LNCaP clone FGC (cell line): ENCODE data around the genes CCNDBP1, EPB42 and TGM5.

GRCh38 chr15:41928552-41929702 lies 35.1 kb upstream of the SPTBN5 start:
- RRBS, 2 experiments, result no CpG with 5 or more reads among the region's 16 CpGs

- RRBS, 2 experiments, result no CpG with 5 or more reads among the region's 10 CpGs
These were observed 37.6 kb downstream of the EHD4 start for GRCh38 chr15:41934580-41935356.

- RRBS, 2 experiments, result no CpG with 5 or more reads among the region's 17 CpGs
These were observed 31.9 kb downstream of the EHD4 start for GRCh38 chr15:41940383-41940946.

GRCh38 chr15:41971069-41971915 lies 1.1 kb downstream of the EHD4 start:
- RRBS, 2 experiments, result no CpG with 5 or more reads among the region's 17 CpGs

- RRBS, 2 experiments, result 33% methylated on average over 1 of the region's 6 CpGs; no CpG with 5 or more reads in 1 of the 2 experiments
These were observed 24.4 kb upstream of the PLA2G4E start for GRCh38 chr15:42045250-42045553.

DNA sequence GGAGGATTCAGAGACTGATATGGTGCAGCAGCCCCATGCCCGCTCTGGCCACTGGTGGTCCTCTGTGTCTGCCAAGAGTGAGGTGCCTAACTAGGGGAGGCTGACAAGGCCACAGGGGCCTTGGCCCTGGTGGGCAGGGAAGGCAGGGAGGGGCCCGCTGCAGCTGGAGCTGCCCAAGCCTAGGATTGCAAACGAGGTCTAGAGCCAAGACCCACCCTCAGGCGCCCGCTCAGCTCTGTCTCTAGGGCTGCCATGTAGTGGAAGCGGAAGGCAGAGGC lies 11.4 kb downstream of the PLA2G4D start:
- RRBS, 2 experiments, result no CpG with 5 or more reads among the region's 6 CpGs

GRCh38 chr15:42094644-42095217 lies 369 bp upstream of the PLA2G4D start:
- RRBS, 2 experiments, result no CpG with 5 or more reads among the region's 7 CpGs

DNA sequence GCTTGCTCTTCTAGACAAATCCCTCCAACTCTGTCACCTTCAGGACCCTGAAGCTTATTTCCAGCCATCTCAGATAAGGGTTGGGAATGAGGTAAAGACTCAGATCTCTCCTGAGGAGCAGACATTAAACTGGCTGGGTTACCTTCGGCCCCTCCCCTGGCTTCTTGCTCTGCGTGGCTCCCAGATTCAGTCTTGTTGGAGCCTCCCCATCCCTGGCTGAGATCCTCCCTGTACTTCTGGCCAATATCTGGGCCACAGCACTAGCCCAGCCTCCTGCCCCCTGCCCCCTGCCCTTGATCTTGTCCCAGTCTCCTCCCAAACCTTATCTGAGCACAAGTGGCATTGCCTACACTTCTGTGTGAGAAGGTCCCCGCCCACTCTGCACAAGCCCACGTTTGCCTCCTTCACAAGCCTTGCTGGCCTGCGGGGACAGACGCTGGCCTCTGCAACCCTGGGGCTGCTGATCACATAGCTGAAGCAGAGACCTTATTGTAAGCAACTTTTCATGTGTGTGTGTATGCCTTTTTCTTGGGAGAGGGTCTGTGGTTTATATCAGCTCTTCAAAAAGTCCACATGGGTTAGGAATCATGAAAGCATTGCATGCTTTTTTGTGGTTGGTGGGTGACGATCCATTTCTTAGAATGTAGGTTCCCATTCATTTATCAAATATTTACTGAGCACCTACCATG lies 16.8 kb downstream of the PLA2G4F start:
- RRBS, 2 experiments, result no CpG with 5 or more reads among the region's 7 CpGs

DNA sequence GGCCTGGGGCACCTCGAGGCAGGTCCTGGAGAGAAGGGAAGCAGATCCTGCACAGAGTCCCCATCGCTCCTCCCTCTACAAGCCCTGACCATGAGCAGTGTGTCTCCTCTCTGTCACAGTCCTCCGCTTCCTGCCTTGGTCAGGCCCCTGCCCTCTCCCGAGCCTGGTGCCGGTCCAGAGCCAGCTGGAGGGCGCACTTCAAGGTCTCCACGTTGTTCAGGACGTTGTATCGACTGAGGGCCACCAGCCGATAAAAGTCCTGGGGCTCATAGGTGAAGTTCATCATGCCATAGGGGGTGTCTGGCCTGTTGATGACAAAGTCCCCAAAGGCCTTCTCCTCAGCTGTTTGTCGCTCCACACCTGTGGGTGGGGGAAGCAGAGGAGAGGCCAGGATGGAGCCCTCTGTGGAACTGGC lies 14.6 kb downstream of the PLA2G4F start:
- RRBS, 2 experiments, result no CpG with 5 or more reads among the region's 11 CpGs

GRCh38 chr15:42408880-42409393 lies 49.6 kb downstream of the CAPN3 start:
- RRBS, 2 experiments, result no CpG with 5 or more reads among the region's 10 CpGs

GRCh38 chr15:42411603-42412444 lies 52.5 kb downstream of the CAPN3 start:
- RRBS, 2 experiments, result no CpG with 5 or more reads among the region's 9 CpGs

DNA sequence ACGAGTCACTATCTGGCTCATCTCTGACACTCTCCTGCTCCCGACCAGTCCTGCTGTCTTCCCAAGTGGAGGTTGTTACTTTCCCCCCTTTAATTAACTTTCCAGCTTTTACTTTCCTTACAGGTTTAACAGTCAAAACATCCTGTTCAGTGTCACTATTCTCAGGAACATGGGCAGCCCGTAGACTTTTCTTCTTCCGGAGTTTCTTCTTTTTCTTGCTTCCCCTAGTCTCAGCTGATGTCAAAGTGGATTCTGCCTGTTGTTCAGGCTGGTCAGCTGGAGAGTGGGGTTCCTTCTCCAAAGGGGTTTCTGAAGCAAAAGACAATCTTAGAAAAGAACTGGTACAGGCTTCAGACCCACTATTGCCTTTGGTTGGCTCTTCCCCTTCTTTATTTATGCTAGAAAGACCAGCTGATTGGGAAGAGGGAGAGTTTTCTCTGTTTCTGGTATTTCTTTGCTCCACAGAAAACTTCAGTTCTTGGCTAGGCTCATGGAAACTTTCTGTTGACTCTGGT lies 51.6 kb downstream of the ZNF106 start:
- RRBS, 2 experiments, result no CpG with 5 or more reads among the region's 4 CpGs

DNA sequence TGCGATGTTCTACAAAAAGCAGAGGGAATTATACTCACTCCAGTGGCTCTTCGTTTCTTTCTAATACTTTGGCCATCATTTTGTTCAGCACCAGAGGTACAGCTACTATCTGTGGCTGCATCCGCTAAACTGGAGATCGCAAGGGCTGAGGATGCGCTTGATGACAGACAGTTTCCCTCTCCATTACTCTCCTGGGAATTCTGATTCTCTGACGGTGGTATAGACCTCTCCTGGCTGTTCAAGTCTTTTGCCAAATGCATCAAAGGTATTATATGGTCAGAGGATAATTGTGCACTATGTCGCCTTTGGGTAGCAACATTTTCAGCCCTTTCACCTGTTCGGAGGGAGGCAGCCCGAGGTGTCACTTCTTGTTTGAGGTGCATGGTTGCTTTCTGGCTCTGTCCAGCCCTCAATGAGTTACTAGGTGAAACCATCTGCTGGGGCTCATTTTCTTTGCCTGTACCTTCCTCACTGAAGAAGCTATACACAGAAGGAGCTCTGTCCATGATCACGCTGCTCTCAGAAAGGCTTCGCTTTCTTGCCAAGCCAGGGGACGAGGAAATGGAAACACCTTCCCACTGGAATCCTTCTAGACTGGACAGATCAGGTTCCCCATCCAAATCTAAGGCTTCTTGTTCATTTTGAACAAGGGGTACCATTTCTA lies 42.8 kb downstream of the ZNF106 start:
- RRBS, 2 experiments, result no CpG with 5 or more reads among the region's 12 CpGs

DNA sequence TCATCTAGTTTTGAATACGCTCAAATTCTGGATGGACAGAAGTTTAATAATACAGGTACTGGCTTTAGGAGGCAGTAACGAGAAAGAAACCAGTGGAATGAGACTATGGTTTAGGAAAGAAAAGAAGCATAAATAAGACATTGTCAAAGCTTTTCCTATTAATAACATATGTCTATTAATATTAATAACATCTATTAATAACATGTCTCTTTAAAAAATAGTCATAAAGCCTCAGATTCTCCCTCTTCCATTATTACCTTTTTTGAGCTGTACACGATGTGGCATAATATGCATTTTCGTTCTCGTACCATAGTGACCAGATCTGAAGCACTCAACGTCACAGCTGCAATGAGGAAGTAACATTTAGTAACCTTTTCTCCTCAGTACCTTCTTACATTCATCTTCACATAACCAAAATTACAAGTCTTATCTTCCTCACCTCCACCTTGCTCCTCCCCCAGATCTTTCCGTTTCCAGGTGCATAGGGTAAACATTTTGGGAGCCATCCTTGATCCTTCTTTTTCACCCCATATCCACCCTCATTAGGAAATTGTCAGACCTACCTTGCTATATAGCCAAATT lies 18.9 kb downstream of the ZNF106 start:
- RRBS, 2 experiments, result no CpG with 5 or more reads among the region's 7 CpGs

GRCh38 chr15:42547727-42548678 lies 590 bp downstream of the LRRC57 start:
- RRBS, 2 experiments, result no CpG with 5 or more reads among the region's 44 CpGs

DNA sequence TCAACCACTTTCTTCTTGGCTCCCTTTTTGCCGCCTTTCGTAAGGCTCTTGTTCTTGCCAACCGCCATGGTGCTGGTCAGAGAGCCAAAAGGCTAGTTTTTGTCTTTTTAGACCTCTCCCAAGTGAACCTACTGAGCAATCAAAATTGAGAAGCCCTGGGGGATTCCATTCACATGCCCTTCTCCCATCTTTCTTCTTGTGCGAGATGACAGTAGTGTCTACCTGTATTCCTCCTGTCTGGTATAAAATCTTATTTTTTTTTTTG lies 10.5 kb upstream of the UBR1 start:
- RRBS, 2 experiments, result no CpG with 5 or more reads among the region's 4 CpGs

DNA sequence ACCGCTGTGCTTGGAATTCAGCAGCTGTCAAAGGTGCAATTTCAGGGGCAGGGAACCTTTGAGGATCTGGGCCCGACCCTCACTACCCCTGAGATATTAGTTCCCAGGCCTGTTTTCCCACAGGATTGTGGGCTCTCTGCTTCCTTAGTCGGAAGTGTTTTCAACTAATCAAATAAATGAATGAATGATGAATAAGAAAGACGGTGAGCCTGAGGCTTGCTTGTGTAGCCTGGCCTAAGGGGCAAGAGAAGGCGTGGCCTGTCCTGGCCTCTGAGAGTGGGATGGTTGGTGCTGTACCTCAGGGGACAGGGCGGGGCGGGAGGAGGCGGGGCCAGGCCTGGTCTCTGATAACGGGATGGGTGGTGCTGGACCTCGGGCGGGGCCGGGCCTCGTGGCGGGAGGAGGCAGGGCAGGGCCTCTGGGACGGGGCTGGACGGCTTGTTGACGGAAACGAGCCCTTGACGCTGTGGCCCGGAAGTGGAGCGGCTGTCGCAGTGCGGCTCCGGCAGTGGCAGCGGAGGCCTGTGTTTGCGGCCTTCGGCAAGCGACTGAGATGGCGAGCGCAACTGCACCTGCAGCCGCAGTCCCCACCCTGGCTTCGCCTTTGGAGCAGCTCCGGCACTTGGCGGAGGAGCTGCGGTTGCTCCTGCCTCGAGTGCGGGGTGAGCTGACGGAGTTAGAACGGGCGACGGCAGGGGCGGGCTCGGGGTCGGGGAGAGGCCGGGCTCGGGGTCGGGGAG lies at the start of gene CCNDBP1:
TSS of gene CCNDBP1 (plus strand) at position 458 of the 740 bp plus-strand sequence.
- RRBS, 2 experiments, result 1 to 2% methylated on average over 17 to 19 of the region's 47 CpGs

DNA sequence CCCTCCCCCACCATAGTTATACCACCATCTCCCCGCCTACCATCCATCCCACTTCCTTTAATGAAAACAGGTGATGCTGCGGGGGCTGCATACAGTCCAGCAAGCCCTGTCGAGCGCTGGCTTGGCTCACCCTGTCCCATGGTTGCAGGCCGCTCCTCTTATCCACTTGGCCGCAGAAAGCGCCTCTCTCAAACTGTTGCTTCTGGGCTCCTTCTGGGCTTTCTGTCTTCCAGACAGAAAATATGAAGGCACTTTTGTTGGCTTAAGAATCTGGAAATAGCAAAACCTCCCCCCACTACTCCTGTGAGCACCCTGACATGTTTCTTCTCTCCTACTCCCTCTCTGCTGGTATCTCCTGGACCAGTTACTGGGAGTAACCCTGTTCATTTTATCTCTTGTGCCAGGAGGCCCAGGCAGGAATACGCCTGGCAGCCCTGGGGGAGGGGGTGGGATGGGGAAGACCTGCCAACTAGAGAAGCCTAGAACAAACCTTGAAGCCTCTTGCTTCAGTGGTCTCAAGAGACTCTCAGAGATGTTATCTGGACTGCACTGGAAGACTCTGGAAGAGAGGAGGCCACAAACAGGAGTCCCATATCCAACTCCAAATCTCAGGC lies at the start of gene EPB42:
TSS of gene EPB42 (minus strand) at position 333 of the 614 bp plus-strand sequence.
- RRBS, 2 experiments, result no CpG with 5 or more reads among the region's 8 CpGs

DNA sequence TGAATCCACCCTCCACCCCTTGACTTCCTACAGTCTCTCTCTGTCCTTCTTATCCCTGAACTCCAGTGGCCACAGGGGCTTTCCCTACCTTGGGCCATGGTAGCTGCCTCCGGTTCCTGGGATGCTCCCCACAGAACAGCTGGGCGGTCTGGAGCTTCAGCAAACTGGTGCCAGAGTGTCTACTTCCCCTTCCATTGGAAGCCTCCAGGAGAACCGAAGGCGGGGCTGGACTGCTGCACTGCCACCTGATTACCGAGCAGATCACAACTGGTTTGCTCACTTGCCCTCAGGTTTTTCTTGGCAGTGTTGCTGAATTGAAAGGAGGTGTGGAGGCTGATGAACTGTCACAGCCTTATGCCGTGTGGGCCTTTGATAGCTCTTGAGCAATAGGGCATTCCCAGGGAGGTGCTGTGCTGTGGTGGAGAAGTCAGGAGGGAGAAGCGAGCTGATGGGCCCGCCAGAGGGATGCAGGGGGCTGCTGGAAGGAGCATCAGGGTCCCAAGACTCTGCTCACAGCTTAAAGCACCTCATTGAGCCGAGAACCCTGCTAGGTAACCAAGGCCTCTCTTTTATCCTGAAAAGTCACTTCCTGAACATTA lies at the start of gene TGM5:
TSS of gene TGM5 (minus strand) at position 177 of the 599 bp plus-strand sequence.
- RRBS, 2 experiments, result no CpG with 5 or more reads among the region's 9 CpGs